H4 (cell line): ENCODE measurements around a stretch of chr2.

- RAMPAGE, long total RNA, result no peak
Measured at GRCh38 chr2:190469601-190470237, 61.6 kb downstream of the MFSD6 start.

DNA sequence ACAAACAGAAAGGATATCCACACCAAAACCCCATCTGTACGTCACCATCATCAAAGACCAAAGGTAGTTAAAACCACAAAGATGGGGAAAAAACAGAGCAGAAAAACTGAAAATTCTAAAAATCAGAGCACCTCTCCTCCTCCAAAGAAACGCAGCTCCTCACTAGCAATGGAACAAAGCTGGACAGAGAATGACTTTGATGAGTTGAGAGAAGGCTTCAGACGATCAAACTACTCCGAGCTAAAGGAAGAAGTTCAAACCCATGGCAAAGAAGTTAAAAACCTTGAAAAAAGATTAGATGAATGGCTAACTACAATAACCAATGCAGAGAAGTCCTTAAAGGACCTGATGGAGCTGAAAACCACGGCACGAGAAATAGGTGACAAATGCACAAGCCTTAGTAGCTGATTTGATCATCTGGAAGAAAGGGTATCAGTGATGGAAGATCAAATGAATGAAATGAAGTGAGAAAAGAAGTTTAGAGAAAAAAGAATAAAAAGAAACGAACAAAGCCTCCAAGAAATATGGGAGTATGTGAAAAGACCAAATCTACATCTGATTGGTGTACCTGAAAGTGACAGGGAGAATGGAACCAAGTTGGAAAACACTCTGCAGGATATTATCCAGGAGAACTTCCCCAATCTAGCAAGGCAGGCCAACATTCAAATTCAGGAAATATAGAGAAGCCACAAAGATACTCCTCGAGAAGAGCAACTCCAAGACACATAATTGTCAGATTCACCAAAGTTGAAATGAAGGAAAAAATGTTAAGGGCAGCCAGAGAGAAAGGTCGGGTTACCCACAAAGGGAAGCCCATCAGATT is 62.3 kb downstream of the NEMP2 start:
- RAMPAGE, long total RNA, result no peak

- RAMPAGE, long total RNA, result no peak
Measured at GRCh38 chr2:190492272-190492923, 42.1 kb downstream of the NEMP2 start.

GRCh38 chr2:190535954-190536804 is 1.7 kb upstream of the NEMP2 start:
- RAMPAGE, long total RNA, result no peak

- RAMPAGE, long total RNA, result no peak
Measured at GRCh38 chr2:190654215-190655001, 5.5 kb downstream of the NAB1 start.

DNA sequence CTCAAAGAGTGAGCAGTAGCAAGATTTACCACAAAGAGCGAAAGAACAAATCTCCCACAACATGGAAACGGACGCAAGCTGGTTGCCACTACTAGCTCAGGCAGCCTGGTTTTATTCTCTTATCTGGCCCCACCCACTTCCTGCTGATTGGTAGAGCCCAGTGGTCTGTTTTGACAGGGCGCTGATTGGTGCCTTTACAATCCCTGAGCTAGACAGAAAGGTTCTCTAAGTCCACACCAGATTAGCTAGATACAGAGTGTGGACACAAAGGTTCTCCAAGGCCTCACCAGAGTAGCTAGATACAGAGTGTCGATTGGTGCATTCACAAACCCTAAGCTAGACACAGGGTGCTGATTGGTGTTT is 111.5 kb downstream of the NAB1 start:
- RAMPAGE, long total RNA, result no peak

DNA sequence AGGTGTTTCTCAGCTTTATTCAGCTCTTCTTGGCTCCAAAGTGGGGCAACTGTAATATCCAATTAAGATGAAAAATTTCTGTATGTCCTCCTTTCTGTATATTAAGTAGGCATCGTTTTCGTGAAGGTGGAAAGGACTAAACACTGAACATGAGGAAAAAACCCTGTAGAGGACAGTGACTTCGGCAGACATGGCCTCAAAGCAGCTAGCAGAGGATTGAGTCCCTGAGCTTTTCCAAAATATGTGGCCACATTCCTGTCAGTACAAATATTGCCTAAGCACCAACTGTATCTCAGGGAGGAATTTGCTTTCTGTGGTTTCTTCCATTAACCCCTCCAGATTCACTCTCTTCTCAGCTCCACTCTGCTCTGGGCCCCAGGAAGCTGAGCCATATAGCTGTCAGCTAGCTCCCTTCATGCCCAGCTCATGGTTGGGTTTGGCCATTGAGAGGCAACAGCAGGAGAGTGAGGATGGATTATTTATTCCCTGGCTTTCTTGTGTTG is 67.8 kb upstream of the GLS start:
- RAMPAGE, long total RNA, result no peak

GRCh38 chr2:190879946-190880713 is 491 bp upstream of the GLS start:
- RAMPAGE, long total RNA, result no peak

GRCh38 chr2:190883641-190884501 is 3.2 kb downstream of the GLS start:
- RAMPAGE, long total RNA, result no peak

GRCh38 chr2:190931443-190932019 is 50.9 kb downstream of the GLS start:
- RAMPAGE, long total RNA, result no peak

DNA sequence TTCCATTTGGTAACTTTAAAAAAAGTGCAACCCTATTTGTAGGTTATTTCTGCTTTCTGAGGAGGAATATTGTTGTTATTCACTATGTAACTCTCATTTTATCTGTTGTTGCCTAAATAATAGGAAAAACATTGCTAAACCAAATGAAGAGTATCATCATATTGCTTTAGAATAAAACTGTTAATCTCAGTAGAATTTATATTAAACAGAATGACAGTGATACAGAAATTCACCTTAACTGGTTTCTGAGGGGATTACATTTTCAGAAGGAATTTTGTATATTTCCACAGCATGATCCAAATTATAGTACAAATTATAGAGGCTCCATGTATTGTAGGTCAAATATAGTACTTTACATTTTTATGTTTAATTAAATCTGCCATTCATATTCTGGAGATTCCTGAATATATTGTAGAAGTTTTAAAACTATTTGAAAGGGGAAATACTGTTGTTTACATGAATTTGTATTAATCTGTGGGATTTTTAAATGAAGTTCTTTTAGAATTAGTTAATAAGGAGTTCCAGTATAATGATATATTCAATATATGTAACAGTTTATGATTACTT is 55.0 kb downstream of the GLS start:
- RAMPAGE, long total RNA, result no peak

DNA sequence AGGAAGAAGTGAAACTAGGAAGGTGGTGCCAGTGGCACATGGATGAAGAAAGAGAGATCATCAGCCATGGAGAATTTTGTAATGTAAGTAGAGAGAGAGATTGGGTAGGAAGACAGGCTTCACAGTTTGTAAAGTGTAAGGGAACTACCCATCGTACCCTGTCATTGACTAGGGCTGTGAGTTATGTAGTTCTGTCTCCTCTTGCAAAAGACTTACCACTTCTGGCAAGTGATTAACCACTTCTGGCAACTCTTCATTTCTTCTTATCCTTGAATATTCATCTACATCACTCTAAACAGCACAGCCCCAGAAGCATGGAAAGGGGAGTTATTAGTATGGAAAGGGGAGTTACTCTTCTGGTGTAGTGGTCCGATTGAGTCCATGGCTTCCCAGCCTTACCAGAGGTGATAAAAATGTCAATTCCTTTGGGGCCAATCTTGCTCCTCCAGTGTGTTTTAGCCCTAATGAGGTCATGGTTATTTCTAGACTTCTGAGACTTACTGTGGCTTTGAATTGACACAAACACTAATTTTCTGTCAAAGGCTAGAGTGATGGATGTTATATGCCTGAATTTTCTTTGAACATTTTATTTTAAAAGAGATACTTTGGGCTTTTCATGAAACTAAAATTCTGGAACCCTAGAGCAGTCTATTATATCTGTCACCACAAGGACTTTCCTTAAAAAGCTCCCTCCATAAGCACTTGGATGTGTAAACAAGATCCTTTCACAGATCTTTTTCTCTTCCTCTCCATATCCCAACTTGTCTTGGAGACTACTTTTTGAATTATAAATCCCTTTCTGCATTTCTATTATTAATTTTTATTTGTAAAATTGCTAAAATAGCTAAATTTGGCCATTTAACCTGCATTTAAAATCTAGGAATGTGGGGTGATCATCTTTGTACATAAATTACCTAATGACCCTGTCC is 51.8 kb downstream of the STAT1 start:
- RAMPAGE, long total RNA, result no peak

- RAMPAGE, long total RNA, result no peak
Measured at GRCh38 chr2:190994046-190994419, 19.9 kb downstream of the STAT1 start.

DNA sequence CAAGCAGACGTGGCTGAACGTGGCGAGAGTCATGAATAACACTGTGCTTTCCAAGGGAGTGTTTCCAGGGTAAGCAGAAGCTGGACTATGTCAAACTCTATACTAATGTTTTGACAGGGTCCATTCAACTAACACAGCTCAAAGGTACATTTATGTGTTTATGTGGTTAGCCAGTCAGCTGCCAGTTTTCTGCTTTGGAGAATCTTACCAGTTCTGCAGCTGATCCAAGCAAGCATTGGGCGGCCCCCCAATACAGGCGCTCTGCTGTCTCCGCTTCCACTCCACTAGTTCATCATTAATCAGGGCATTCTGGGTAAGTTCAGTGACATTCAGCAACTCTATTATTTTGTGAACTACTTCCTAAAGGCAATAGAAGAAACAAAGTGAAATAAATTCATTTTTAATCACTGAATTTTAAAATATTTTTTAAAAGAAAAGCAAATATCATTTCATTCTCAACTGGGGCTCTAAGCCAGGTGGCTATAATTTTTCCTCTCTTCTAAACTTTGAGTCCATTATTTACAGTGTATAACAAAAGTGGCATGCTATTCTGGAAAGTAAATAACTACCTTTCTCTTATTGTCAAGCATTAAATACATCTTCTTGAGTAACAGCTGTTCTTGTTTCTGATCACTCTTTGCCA is 16.2 kb downstream of the STAT1 start:
- RAMPAGE, long total RNA, result no peak

DNA sequence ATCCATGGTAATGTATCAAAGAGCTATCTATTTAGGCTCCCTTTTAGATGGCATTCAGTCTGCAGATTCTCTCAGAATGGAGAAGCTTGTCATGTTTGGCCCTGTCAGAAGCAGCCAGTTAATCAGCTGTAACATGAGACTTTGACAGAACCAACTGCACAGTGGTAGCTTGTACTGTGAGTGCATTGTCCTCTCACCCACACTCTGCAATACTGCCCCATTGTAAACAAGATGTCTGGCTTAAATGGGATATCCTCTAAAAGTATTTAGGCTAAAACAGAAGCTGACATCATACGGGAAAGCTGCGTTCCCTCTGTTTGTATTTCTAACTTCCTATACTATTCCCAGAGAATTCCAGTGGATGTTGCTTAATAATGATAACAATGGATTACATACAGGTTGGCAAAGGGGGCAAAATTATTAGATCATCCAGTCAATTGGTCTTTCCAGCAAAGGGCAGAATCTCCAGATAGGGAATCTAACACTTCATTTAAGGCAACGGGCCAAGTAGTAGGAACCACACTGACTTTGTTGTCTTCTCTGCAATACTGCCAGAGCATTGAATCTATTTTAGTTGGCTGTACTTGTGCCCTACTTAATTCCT is 15.4 kb upstream of the STAT4 start:
- RAMPAGE, long total RNA, result no peak

DNA sequence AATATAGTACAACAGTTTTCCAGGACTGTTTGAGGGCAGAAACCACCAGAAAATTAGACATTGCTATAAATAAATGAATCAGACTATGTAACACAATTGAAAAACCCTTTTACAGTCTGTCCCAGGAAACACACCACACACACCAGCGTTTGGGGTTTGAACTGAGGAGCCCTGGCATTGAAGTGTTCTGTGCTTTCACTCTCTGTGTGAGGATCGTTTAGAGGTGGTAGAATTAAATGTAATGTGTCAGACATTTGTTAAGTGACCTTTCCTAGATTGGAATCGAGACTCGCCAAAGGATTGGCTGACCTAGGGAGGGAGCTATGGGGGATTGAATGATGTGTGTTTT is 1.5 kb downstream of the MYO1B start:
- RAMPAGE, long total RNA, result no peak

- RAMPAGE, long total RNA, result no peak
Measured at GRCh38 chr2:191265146-191265714, 20.0 kb downstream of the MYO1B start.

GRCh38 chr2:191361775-191362761 is 116.9 kb downstream of the MYO1B start:
- RAMPAGE, long total RNA, result no peak

DNA sequence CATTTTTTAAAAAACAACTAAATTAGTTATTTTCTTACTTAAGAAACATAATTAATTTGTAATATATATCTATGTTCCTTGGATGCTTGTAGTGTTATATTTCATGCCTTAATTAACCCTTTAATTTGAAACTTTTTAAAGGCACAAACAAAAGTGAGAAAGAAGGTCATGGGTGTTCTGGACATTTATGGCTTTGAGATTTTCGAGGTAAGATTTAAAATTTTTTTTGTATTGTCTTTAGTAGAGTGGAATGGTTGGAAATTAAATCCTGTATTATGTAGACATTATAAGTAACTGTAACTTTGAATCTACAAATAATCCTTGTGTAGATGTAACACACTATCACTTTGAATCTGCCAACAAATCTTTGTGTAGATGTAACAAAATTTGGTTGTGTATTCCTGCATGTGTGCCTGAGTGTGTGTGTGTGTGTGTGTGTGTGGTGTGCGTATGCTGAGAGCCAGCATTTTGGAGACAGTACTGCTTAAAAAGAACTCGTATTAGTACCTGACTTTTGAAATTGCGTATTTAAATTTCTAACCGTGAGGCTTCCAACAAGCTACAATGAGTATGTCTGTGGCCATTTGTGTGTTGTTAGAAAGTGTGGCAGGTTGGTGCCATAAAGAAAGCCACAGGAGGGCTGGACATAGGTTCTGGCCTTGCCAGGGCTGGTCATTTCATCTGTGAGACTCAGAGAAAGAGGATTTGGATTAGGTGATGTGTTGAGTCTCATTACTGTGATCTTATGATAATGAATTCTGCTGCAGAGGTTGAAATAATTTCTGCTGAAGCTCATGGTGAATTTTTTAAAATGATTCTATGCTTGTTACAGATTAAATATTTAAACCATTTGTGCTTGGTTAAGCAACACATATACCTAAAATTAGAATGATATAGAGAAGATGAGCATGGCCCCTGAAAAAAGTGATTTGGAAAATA is 125.2 kb downstream of the MYO1B start:
- RAMPAGE, long total RNA, result no peak

GRCh38 chr2:191571424-191571926 is 106.5 kb upstream of the NABP1 start:
- RAMPAGE, long total RNA, result no peak